ENCODE results near the genes KRBOX5 and ZNF267.

GRCh38 chr16:31484472-31485548 is 1.9 kb downstream of the SLC5A2 start:
- PRO-cap, result no peak

GRCh38 chr16:31491878-31492426 is 9.0 kb downstream of the SLC5A2 start:
- PRO-cap, result no peak

DNA sequence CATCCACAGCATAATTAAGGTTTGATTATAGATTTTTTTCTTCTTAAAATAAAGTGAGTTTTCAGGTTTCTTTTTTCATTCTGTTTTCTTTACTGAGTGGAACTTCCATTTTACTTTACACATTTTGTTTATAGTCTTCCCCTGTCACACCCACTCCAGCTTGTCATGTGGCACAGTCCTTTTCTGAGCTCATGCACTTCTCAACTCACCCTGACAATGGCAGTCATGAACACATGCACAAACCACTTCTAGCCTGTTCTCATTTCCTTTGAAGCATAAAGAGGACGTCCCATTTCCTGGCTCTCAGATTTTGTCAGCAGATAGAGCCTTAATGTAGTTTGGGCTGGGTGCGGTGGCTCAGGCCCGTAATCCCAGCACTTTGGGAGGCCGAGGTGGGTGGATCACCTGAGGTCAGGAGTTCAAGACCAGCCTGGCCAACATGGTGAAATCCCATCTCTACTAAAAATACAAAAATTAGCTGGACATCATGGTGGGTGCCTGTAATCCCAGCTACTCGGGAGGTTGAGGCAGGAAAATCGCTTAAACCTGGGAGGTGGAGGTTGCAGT is 17.3 kb upstream of the KRBOX5 start:
- PRO-cap, result unidirectional peak, minus-strand start at position 221 of the sequence; bidirectional peak, plus-strand start at position 306 of the sequence, minus-strand start at position 221 of the sequence

GRCh38 chr16:31703095-31703643 is 9.9 kb upstream of the KRBOX5 start:
- PRO-cap, result no peak

DNA sequence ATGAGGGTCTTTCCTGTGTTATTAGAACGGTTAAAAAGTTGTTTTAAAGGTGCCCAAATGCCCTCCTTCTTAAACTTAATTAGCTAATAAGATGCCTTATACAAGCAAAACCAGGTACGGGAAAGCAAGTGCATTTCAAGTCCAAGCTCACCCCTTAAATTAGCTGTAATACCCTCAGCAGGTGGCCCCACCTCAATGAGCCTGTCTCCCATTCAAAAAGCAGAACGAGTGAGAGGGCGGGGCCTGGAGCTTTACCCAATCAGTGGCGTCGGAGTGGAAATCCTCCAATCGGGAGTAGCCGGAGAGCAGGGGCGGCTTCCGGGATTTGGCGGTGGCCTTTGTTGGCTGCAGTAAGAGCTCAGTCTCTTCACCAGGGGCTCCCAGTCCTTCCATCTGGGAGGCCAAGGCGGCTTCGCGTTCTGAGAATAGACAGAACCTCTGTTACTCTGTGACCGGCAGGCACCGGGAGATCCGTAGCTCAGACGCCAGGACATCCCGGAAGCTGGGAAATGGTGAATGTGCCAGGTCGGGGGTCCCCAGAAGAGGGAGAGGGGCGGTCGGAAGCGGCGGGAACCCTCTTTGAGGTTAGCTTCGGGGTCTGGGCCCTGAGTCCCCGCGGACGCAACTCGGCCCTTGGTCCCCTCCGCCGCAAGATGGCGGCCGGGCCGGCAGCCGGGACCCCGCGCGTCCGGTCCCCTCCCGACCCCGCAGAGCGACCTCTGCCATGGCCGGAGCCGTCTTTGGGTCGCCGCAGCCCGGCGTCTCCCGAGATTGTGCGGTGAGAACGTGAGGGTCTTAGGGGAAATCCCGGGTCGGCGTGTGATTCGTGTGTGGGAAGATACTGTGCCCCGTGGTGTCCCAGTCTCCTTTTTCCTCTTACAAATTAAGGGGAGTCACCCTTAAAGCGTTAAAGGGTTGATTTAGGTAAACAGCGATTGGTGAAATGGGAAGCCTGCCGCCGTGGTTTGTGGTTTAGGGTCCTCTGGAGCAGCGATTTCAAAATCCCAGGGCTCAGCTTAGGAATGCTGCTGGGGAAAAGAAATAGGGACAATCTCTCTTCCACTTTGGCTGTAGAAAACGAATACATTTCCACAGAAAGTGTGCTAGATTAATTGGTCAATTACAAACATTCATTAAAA is at the start of gene KRBOX5:
Gene KRBOX5, plus strand, starts transcription at position 321 of the 1,139 bp plus-strand sequence.
- PRO-cap, result unidirectional peak, plus-strand start at position 383 of the sequence

DNA sequence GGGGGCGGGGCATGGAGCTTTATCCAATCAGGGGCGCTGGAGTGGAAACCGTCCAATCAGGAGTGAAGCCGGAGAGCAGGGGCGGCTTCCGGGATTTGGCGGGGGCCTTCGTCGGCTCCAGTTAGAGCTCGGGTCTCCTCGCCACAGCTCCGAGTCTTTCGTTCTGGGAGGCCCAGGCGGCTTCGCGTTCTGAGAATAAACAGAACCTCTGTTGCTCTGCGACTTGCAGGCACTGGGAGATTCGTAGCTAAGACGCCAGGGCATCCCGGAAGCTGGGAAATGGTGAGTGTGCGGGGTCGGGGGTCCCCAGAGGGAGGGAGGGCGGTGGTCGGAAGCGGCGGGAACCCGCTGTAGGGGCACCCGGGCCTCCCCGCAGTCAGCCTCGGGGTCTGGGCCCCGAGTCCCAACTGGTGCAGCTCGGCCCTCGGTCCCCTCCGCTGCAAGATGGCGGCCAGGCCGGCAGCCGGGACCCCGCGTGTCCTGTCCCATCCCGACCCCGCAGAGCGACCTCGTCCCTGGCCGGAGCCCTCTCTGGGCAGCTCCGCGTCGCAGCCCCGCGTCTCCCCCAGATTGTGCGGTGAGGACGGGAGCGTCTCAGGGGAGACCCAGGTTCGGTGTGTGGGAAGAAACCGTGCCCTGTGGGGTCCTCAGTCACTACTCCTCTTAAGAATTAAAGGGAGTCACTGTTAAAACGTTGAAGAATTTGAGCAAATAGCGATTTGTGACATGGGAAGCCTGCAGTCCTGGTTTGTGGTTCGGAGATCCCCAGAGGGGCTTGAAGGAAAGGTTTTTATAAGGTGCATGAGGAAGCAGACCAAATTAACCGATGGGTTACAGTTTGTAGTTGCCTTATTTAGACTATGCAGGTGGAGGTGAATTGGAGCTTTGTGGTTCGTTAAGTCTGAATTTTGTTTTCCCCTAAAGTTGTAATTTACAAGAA is at the start of gene ZNF267:
Gene ZNF267, plus strand, starts transcription at position 120 of the 940 bp plus-strand sequence.
- PRO-cap, result bidirectional peak, plus-strand start at position 93 of the sequence, minus-strand start outside the sequence

DNA sequence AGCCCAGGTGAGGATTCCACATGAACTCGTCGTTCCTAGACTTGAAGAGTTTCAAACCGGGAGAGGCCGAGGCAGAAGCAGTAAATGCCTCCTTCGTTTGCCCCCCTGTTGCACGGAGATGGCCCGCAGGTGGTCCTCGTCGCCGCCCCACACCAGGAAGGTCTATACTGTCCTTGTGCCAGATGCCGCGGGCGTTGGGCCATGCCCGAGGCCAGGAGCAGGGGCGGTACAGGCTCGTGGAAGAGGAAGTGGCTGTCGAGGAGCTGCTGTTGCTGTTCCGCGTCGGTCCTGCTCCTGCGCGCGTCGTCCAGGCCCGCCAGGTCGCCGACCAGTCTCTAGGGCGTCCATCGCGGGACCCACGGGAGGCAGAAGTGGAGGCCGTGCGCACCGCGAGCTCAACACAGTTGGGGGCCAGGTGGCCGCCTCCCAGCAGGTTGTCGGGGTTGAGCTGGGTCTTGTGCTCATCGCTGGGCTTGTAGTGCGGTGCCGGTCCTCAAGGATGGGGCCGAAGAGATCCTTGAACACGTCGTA is 12.9 kb upstream of the C16orf87 start:
- PRO-cap, result no peak

DNA sequence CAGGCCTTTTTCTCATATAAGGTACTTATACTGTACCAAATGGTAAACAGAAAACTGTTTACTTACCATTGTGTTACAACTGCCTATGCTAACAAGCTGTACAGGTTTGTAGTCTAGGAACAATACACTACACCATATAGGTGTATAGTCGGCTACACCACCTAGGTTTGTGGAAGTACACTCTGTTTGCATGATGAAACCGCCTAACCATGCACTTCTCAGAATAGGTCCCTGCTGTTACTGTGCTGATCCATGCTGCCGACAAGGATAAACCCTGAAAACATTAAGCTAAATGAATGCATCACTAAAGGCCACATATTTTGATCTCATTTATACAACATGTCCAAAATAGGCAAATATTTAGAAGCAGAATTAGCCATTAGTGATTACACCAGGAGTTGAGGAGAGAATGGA is 18.9 kb downstream of the DNAJA2 start:
- PRO-cap, result no peak

DNA sequence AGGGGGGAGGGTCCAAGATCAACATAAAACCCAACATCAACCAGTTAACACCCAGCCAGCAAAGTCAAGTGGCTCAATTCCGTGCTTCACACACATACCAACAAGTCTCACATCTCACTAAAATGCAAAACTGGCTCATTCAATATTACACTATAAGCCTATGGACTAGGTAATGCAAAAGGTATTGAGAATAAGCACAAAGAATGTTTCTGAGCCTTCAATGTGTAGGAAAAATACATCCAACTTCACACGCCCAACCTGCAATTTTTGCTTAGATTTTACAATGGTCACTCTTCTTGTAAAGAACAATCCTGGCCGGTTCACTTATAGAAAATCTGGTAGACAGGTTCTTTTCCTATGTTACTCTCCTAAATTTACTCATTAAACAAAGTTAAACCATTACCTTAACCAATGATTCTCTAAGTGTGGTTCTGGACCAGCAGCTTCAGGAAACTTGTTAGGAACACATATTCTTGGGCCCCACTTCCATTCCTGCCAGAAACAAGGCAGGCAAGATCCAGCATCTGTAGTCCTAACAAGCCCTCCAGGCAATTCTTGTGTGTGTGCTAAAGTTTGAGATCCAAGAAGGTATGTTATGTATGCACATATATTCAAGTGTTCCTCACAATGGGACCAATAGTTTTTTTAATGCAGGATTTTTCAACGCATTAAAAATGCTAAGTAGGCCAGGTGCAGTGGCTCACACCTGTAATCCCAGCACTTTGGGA is 13.5 kb downstream of the DNAJA2 start:
- PRO-cap, result no peak

DNA sequence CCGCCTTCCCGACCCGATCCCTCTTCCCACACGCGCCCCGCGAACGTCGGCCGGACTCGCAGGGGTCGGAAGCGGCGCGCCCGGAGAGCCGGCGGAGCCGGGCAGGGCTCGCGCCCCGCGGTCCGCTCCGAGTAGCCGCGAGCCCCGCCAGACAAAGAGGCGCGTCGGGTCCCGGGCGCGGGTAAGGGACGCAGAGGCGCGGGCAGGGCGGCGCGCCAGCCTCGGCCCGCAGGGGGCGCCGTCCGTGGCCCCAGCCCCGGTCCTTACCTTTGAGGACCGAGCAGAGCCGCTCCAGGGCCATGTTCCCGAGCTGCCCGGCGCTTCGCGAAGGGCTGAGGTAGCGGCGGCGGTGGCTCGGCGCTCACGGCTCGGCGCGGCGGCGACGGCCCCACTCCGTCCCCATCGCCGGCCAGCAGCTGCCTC is 422 bp downstream of the NETO2 start:
- PRO-cap, result no peak

GRCh38 chr16:47420560-47421125 is 40.2 kb downstream of the ITFG1 start:
- PRO-cap, result no peak

DNA sequence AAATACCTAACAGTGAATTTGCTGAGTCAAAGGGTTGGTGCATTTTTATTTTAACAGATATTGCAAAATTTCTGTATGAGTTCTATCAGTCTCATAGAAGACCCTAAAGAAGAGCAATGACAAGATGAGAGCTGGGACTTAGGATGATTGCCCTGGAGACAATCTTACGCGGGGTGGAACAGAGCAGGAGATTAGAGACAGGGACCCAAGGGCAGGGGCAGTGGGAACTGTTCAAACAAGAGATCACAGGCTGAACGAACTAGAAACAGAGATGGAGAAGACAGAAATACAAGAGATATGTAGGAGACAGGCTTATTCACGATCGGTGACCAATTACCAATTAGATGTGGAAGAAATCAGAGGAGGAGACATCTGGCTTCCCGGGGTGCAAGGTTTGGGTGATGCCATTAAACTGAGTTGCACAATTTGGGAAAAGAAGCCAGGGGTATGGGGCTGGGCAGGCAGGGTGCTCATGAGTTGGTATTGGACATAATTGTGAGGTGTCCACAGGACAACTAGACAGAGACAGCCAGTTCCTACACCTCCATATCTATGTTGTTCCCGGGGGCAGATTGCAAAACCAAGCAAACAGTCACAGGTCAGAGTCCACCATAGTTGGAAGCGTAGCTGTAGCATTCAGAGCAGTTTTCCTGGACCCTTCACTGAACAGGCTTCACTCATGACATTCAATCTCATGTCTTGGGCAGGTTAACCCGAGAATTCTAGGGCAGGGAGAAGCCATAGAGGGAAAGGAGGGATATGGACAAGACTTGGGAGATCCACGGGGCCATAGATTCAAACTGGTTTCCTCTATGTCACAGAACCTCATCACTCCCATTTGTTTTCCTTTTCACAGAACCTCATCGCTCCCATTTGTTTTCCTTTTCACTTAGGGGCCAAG is 39.7 kb upstream of the LONP2 start:
- PRO-cap, result no peak

GRCh38 chr16:48318657-48318926 is 66.6 kb downstream of the SIAH1 start:
- PRO-cap, result no peak

DNA sequence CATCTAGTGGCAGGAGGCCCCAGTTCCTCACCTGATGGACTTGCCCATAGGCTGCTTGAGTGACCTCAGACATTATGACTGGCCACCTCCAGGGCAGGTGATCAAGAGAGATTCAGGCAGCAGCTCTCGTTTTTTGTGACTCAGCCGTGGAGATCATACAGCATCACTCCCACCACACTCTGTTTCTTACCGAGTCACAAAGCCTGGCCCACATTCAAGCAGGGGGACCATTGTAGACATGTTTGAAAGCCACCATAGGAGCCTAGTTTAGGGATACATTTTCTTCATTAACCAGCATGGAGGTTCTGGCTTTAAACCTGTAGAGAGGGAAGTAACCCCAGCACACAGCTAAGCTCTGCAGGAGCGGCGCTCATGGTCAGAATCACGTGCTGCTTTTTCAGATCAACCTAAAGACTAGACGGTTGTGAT is 34.4 kb downstream of the SIAH1 start:
- PRO-cap, result no peak

DNA sequence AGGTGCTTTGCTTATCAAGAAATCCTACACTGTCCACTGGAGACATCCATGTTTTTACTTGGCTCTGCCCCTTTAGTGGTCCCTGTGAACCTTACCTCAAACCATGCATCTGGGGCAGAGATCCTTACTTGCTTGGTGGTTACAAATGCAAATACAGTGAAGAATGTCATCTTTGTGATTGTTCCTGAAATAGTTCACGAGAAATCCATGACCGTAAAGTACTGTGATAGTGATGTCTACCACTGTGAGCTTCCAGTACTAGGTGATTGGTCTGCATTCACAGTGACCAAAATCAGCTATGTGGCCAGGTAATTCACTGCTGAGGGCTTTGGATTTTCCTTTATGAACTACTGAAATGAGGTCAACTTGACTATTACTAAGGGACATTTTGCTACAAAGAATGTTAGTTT is 29.3 kb downstream of the SIAH1 start:
- PRO-cap, result no peak

GRCh38 chr16:48393729-48394431 is 8.7 kb upstream of the SIAH1 start:
- PRO-cap, result no peak

DNA sequence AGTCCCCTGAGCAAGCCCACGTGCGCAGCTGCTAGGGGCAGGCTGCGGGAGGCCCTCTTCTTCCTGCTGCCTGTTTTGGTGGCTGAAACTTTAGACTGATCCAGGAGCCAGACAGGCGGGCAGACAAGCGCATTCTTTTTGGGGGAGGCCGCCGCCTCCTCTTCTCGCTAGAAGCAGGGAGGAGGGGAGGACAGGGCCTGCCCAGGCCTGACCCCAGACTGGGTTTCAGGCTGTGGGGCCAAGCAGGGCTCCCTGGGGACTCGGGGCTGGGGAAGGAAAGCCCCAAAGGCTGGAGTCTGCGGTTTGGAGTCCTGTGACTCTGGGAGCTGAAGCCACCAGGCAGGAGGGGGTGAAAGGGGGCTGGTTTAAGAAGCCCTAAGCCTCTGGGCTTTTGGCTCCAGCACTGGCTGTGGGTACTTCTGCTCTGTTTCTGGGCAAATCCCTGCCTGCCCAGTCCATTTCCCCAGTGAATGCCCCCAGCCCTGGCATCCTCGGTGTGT is 73.6 kb downstream of the N4BP1 start:
- PRO-cap, result no peak

- PRO-cap, result no peak
These were observed 49.1 kb downstream of the N4BP1 start for GRCh38 chr16:48560647-48561428.

DNA sequence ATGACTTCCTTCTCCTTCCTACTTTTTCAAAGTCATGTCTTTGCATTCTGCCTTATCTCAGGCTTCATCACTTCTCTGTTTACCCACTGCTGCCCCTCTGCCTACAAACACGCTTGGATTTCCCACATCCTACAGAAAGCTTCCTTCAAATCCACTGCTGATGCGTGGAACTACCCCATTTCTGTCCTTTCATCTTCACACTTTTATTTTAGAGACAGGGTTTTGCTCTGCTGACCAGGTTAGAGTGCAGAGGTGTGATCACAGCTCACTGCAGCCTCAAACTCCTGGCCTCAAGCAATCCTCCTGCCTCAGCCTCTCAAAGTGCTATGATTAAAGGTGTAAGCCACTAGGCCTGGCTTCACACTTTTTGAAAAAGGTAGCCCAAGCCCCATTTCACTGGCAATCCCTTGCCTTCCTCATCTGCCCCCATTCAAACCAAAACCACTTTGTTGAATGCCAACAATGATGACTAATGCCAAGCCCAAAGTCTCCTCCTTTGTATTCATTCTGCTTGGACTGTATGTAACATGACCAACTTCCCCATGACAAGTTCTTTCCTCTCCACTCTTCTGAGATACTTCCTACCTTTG is 33.2 kb downstream of the N4BP1 start:
- PRO-cap, result no peak

- PRO-cap, result no peak
These were observed 881 bp downstream of the N4BP1 start for GRCh38 chr16:48609238-48609359.

All from natural killer cell (primary cell).